Subcutaneous preadipocyte (primary cell): Measurements from ENCODE around the gene ABCA4.

DNA sequence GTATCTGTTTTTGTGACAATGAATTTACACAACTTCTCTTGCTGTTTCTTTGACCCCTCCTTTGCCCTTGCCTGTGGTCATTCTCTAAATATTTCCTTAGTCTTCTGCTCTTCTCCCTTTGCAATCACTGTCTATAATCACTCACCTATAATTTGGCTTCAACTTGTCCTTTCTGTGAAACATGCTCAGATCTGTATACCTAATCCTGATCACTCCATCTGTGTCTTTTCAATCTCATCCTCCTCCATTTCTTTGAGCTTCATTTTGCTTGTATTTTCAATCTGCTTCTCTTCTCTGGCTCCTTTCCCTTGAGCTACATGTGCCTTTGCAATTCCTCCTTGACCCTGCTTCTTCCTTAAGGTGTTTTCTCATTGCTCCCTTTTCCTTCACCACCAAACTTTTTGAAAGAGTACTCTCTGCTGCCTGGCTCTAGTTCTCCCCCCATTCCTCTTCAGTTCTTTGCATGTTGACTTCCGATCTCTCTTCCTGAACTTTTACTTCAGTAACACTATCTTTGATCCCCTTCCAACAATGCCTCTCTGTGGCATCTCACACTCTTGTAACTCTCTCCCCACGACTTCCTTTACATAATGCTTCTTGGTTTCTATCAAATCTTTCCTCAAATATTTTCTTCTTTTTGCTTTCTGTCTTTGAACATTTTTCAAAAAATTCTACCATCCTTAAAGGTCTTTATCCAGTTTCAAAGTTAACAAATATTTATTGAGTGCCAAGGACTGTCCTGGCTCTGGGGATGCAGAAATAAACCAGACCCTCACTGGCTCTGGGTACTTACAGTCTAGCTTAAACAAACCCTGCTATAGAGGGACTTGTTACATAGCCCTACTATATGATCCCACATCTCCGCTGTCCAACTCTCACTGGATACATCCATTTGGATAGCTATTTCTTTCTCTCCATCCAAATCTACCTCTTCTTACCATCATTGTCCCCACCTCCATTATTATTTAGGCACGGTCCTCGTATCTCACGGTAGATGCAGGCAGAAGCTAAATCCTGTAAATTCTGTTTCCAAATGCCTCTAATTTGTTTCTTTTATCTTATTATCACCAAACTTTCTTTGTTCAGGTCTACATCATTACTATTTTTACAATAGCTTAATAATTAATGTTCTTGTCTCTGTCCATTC lies 4.7 kb upstream of the DR1 start:
- CAGE, long polyA plus RNA, result no peak

DNA sequence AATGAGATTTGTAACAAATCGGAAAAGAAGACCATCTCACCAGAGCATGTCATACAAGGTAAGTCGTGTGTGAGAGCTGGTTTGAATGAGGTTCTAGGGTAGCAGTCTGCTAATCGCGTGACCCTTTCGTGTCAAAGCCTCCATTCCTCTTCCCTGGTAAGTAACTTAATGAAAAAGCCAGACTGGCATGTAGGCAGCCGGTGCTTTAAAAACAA lies 1.0 kb downstream of the DR1 start:
- CAGE, long polyA plus RNA, result no peak

- CAGE, long polyA plus RNA, result no peak
These were observed 25.8 kb downstream of the FNBP1L start for GRCh38 chr1:93473605-93474204.

GRCh38 chr1:93588729-93589505 lies 92.7 kb downstream of the BCAR3 start:
- CAGE, long polyA plus RNA, result no peak

DNA sequence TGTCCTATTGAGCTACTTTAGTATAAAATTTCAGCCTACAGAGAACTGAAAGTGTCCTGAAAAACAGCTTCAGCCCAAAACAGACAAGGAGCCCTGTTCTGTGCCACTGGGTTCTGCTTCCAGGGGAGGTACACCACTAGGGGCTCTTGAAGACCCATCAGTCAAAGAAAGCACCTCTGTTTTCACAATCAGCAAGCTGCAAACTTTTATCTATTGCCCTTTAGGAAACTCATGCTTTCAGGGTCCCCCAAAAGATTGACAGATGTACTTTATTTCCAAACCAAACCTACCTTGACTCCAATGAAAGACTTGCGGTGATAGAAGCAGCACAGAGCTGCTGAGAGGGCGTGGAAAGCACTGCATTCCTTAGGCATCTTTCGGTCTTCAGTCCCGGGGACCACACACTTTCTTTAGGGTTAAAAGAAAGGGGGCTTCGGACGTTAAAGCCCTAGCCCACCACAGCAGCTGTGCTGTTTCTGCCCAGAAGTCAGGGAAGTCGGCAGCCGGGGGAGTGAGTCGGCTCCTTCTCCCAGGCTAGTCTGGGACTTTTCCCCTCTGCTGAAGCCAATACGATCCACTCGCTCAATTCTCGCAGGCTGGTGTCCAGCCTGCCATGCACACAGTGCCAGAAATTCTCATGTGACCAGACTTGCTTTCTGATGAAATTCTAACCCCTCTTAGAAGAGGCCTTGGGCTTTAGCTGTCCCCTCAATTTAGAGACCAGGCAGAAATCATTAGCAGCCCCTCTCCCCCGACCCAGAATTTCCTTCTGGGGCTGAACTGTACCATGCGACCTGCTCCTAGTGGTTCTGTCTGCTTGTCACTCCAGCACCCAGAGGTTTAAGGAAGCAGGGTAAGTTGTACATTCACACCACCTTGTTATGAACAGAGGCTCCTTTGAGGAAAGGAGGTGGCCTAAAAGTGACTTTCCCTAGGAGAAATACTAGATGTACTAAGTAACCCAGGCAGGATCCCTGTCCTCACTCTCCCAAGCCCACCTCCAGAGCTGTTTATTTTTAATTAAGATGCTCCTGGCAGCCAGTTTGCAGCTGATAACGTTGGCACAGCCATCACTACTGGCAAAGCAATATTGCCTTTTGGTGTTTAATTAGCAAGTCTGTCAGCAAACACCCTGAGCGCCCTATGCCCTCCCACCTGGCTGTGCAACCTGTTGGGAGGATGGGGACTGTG lies 67.7 kb downstream of the BCAR3 start:
- CAGE, long polyA plus RNA, result no peak

DNA sequence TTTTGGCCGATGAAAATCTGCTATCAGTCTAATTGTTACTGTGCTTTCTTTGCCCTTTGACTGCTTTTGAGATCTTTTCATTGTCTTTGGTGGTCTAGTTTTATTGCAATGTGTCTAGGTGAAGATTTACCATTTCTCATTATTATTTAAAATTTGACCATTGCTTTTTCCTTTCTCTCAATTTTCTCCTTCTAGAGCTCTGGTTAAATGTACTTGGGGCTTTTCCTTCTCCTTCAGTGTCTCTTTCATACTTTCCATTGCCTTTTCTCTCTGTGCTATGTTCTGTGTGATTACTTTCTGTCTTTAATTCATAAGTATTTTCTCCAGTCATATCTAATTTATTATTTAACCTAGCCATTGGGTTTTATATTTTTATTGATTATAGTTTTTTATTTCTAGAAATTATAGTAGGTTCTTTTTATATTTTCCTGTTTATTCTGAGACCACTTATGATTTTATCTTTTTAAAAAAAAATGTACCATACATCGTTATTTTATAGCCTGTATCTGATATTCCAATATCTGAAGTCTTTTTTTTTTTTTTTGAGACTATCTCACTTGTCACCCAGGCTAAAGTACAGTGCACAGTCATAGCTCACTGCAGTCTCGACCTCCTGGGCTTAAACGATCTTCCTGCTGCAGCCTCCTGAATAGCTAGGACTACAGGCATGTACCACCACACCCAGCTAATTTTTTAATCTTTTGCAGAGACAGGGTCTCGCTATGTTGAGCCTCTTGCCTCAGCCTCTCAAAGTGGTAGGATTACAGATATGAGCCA lies 25.4 kb downstream of the BCAR3 start:
- CAGE, long polyA plus RNA, result no peak

DNA sequence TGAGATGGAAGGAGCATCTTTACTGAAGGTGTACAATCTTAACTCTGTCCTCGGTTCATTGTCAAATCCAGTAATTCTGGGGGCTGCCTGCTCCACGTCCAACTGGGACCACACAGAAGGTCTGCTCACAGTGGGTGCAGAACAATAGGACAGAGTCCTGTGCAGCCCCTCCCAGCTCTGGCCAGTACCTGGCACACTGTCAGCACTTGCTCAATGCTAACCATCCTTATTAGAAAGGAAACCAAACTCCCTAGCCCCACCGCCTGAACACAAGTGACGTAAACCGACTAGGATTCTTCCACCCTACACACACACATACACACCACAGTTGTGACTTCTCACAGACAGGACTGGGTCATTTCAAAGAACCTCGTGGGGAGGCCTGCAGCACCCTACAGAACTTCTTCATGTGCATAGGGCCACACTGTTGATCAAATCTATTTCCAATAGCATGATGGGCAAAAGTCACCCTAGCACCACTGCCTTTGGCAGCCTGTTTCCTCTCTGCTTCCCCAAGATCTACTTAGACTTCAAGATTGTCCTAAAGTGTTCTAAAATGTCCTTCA lies 5.1 kb downstream of the BCAR3 start:
- CAGE, long polyA plus RNA, result no peak

GRCh38 chr1:93750843-93751532 lies 69.4 kb upstream of the BCAR3 start:
- CAGE, long polyA plus RNA, result no peak

GRCh38 chr1:93845932-93846940 lies 32.8 kb downstream of the DNTTIP2 start:
- CAGE, long polyA plus RNA, result no peak

- CAGE, long polyA plus RNA, result no peak
These were observed 3.5 kb downstream of the GCLM start for GRCh38 chr1:93905630-93906260.

- CAGE, long polyA plus RNA, result no peak
These were observed 56.6 kb upstream of the GCLM start for GRCh38 chr1:93965720-93966299.

- CAGE, long polyA plus RNA, result no peak
These were observed at the start of gene ABCA4 for GRCh38 chr1:94120958-94121157. ABCA4 (minus strand) TSS chr1:94121148.

DNA sequence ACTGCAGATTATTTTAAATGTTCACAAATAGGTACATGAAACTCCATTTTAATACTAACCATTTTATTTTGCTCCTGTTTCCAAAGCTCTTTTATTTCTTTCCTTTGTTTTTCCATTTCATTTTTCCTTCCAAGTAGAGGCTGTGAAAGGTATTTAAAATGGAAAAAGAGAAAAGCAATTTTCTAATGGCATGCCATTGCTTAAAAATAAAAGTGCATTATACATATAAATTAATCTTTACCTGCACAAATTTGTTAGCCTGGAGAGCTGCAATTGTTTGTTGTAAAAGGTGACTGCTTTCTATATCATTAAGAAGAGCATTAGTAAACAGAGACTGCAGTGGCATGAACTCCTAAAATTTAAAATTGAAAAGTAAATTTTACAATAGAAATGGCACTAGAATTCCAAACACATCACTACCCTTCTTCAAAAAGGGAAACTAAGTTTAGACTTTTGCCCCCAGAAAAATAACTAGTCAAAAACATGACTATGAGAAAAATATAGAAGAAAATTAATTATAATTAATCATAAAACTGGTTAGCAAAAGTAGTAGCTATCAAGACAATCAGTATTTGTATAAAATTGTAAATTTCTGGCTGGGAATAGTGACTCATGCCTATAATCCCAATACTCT lies 34.4 kb downstream of the ARHGAP29 start:
- CAGE, long polyA plus RNA, result no peak

DNA sequence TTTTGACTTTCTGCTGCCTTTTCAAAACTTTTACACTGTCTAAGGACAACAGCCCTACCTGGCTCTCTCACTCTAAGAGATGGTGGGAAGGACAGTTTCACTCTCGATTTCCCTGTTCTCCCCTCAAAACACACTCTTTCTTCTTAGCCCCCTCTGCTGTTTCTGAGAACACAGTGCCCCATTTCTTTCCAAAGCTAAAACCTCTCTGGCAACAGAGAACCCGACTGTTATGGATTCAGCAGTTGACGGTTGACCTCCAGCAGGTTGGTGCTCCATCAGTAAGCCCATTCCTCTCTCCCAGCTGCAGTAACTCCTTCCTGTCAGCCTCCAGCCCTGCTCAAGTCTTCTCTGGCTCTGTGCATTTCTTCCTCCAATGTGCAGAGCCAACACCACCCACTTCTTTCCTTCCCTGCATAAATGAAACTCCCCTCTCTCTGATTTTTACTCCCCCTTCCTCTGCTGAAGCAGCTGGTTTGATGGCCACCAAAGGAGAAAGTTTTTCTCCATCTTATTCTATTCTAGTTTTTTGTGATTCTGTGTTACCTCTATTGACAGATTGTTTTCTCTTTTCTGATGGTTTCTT lies 88.1 kb upstream of the ABCD3 start:
- CAGE, long polyA plus RNA, result no peak

- CAGE, long polyA plus RNA, result no peak
These were observed 67.7 kb upstream of the ABCD3 start for GRCh38 chr1:94350427-94350947.

GRCh38 chr1:94382069-94382622 lies 36.0 kb upstream of the ABCD3 start:
- CAGE, long polyA plus RNA, result no peak

- CAGE, long polyA plus RNA, result no peak
These were observed 625 bp downstream of the ABCD3 start for GRCh38 chr1:94418585-94419442.

DNA sequence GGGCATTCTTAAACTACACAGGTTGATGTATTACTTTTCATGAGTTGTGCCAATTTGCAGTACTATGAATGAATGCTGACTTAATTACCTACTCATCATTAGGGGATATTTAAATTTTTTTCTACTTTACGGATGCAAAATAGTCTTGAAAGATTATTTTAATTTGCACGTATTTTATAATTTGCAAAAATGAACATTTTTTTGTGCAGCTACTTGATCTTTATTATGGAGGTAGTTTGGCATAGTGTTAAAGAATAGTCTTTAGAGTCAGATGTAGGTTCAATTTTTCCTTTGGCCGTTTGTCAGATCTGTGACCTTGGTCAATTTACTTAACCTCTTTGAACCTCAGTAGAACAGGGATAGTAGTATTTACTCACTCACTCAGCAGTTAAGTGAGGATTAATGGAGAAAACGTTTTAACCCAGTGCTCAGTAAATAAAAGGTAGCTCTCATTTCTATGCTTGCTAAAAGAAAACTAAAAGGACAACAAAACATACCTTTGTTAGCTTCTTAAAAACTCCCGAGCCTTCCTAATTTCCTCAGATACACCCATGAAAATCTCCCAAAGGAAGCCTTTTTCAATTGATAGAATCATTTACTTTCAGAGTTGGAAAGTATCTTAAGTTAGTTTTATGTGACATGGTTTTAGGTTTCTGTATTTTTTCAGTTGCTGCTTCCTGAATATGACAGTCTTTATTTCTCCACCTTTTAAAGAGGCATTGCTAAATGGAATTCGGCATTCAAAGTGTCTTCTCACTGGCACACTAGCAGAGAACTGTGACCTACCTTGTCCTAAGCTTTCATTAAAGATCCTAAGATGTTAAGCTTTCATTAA lies 7.6 kb downstream of the ABCD3 start:
- CAGE, long polyA plus RNA, result no peak

- CAGE, long polyA plus RNA, result no peak
These were observed 66.7 kb upstream of the F3 start for GRCh38 chr1:94608021-94608796.

DNA sequence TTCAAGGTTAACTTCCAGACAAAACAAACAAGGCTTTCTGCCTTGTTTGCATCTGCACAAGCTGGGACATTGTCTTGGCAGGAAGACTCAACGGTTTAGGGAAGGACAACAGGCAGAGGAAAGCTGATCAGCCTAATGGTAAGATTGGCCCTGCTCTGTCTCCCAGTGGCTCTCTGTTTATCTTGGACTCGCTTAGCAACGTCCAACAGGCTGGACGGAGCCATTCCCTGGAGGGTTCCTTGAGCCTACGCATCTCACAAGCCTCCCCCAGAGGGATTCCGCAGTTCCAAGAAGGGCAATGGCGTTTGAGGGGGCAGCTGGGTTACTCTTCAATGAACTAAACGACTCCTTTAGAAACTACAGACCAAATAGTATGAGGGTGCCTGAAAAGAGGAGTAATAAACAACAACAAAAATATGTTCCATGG lies 62.1 kb upstream of the SLC44A3 start:
- CAGE, long polyA plus RNA, result no peak